AG09319 (cell line): ENCODE measurements around the gene CDK10.

DNA sequence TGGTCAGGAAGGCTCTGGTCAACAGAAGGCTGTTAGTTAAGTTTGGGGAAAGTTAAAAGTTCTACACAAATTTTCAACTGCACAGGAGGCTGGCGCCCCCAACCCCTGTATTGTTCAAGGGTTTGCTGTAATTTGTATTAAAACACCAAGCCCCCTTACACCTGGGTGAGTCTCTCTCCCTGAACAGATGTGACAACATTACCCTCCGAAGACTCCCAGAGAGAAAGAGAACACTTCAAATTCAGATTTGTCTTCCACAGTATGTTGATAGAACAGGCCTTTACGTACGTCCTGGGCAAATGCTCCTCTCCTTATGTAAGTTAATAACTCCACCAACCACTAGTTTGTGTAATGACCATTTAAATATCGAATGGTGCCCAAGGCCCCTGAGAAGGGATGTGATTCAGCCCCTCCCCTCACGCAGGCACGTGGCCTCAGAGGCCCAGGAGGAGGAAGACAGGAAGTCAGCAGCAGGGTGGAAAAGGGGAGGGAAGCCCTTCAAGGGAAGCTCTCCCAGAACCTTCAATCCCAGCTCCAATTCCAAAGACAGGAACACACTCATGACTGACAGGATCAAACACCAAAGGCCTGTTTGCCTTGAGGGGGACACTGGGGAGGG is 104.7 kb downstream of the ZNF778 start:
- RRBS = no CpG with 5 or more reads among the region's 7 CpGs

DNA sequence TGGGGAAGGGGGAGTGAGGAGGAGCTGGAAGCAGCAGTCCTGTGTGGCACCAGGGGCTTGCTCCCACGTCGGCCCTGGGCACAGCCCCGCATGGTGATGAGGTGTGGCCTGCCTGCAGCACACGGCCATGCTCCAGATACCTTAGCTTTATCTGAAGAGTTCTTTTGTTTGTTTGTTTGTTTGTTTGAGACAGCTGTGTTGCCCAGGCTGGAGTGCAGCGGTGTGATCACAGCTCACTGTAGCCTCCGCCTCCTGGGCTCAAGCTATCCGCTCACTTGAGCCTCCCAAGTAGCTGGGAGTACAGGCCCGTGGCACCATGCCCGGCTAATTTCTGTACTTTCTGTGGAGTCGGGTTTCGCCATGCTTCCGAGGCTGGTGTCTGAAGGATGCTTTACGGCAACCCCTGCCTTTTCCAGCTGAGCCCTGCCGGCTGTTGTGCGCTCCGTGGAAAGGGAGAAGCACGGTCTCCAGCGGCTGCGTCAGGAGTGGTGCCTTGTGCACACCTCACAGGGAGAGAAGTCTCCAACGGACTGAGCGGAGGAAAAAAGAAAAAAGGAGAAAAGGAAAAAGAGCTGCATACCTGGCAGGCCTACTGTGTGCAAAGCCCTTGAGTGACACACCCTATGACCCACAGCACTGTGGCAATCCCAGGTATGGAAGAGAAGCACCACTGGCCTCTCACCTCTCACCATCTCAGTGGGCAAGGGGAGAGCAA is 105.3 kb downstream of the ZNF778 start:
- RRBS = no CpG with 5 or more reads among the region's 21 CpGs

DNA sequence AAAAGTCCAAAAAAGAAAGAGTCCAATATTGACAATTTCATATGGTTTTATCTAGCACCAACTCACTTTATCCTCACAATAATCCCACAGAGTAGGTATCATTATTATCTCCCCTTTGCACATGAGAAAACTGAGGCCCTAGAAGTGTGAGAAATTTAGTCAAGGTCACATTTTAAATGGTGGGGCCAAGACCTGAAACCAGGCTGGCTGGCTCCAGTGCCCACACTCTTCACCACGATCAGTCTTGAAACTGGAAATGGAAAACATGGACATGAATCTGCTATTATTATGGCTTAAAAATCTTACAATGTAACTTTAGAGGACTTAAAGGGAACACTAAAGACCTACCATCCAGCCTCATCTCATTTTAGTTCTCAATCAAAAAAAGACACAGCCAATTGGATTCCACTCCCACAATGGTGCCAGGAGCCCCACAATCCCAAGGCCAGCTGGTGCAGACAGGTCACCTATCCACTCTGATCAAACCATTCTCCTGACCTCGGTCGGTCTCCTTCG is 65.2 kb downstream of the ANKRD11 start:
- RRBS = no CpG with 5 or more reads among the region's 4 CpGs

DNA sequence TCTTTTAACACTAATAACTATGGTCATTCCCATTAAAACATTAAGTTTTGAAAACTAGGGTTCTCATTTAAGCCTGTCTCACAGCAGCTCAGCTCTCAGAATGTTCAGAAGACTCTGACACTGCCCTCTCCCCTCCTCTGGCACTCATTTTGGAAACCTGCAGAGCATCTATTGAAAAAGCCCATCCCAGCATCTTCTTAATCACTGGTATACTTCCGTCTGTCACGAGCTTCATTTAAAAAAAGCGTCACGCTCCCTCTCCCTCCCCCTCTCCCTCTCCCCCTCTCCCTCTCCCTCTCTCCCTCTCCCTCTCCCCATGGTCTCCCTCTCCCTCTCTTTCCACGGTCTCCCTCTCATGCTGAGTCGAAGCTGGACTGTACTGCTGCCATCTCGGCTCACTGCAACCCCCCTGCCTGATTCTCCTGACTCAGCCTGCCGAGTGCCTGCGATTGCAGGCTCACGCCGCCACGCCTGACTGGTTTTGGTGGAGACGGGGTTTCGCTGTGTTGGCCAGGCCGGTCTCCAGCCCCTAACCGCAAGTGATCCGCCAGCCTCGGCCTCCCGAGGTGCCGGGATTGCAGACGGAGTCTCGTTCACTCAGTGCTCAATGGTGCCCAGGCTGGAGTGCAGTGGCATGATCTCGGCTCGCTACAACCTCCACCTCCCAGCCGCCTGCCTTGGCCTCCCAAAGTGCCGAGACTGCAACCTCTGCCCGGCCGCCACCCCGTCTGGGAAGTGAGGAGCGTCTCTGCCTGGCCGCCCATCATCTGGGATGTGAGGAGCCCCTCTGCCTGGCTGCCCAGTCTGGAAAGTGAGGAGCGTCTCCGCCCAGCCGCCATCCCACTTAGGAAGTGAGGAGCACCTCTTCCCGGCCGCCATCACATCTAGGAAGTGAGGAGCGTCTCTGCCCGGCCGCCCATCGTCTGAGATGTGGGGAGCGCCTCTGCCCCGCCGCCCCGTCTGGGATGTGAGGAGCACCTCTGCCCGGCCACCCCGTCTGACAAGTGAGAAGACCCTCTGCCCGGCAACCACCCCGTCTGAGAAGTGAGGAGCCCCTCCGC is 28.3 kb downstream of the ANKRD11 start:
- RRBS = no CpG with 5 or more reads among the region's 49 CpGs

- RRBS = no CpG with 5 or more reads among the region's 19 CpGs
Measured at GRCh38 chr16:89481587-89482763, 8.4 kb downstream of the ANKRD11 start.

DNA sequence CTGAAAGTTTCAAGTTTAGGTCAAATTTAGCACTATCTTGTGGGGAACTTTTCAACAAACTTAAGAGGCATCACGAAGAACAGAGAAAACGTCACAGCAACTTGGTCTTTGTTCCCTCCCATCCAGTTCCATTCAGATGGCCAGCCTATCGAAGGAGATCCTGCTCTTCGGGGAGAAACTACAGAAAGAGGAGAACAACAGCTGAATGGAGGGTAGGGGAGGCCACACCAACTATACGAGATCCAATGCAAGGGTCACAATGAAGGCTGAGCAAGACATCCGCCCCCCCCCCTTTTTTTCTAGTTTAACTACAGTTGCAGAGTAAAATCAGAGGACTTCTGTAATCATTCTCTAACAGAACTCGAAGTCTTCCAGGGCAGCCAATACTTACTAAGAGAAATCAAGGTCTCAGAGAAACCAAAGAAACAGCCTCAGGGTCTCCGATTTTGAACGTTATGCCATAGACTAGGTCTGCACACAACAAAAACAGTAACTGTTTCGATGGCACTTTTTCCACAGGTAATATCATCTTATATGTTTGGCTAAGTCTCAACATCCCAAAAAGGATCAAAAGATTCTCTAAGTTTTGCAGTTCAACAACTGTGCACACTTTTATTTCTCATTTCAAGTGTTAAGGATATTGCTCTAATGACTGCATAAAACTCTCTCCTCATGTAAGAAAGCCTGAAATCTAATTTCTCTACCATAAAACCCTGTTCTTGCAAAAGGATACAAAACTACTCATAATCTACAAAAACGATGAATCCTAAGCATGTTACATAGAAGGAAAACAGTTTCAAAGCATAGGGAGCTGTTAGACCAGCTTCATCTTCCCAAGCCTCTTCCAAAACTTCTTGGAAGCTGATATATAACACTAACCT is 2.0 kb downstream of the ANKRD11 start:
- RRBS = no CpG with 5 or more reads among the region's 11 CpGs

DNA sequence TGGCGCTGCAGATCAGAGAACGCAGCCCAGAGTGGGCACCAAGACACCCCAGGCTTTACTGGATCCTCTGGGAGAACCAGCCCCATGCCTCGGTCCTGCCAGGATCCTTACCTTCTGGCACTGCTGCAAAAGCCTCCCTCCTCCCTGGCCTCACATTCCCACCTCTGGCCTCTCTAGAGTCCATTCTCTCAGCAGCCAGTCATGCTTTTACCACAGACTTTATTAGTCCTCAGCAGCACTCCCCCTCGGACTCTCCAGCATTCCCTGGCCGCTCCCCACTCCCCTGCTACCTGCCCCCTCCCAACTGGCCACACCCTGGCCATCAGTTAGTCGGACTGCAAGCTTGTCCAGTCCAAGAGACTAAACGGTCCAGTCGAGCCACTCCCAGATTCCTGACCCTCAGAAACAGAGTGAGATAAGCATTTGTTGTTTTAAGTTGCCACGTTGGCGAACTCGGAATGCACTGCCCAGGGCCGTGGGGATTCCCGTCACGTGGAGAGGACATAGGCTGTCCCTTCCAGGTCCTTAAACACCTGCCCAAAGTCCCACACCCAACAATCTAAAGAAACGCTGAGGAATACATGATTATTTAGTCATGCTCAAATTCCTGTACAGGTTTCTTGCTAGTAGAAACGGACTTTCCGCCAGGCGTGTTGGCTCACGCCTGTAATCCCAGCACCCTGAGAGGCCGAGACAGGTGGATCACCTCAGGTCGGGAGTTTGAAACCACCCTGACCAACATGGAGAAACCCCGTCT is 5.9 kb upstream of the SPG7 start:
- RRBS = no CpG with 5 or more reads among the region's 22 CpGs

GRCh38 chr16:89507328-89507609 is 934 bp upstream of the SPG7 start:
- RRBS = no CpG with 5 or more reads among the region's 15 CpGs

DNA sequence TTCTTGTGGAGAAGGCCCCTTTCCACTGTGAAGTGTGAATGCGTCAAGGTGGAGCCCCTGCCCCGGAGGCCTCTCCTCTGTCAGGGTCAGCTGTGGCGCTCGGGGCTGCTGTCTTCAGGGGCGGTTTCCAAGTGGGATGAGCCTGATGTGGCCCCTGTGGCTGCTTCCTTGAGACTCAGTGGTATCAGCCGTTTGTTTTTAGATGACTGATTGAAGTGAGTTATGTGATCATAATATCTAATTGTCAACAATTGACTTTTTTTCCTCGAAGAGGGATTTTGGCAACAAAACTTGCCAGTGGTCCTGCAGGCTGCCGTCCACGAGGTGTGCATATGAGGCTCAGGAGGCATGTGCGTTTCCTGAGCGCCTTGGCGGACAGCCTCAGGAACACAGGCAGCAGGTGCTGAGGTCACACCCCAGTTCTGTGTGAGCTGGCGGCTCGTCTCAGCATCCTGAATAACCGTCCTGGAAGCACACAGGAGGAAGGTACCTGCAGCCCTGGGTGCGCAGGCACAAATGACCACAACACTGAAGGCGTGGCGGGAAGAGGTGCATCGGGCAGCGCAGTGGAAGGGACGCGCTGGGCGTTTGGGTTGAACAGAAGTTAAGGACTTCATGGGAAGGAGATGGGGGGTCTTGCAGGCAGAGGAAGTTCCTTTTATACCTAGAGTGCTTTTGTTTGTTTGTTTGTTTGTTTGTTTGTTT is 11.7 kb downstream of the SPG7 start:
- RRBS = 86% methylated on average over 2 of the region's 23 CpGs

GRCh38 chr16:89530512-89530993 is 22.4 kb downstream of the SPG7 start:
- RRBS = no CpG with 5 or more reads among the region's 22 CpGs

GRCh38 chr16:89686288-89687220 is at the start of gene CDK10:
CDK10 (plus strand) TSS chr16:89686689.
- RRBS = under 1% methylated on average over 27 of the region's 86 CpGs

DNA sequence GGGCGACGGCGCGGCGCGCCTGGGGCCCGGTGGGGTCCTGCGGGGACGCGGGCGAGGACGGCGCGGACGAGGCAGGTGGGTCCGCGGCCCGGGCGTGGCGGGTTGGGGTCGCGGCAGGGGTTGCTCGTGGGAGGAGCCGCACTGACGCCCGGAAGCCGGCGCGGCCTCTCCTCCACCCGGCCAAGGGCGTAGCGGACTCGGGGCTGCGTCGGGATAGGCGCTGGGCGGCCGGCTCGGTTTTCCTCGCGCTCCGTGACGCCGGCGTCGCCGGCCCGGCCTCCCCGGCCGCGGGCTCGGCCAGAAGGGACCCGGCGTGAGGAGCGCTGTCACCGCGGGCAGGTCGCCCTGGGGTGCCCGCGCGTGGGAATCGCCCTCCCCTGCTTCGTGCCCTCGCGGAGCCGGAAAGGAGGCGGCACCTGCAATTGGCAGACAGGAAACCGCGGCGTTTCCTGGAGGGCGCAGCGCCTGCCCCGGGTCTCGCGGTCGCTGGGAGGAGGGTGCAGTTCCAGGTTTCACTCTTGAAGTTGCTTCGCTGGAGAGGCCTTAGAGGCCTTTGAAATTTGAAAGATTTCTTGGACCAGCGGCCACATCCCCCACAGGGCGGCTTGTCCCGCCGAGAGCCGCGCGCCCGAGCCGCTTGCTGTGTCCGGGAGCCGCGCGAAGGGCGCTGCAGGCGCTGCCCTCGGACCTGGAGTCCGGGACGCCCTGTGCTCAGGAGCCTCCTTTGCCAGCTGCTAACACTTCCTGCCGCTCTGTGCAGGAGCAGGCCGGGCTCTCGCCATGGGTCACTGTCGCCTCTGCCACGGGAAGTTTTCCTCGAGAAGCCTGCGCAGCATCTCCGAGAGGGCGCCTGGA is 661 bp downstream of the ZNF276 start:
- RRBS = 3% methylated on average over 64 of the region's 104 CpGs

- RRBS = no CpG with 5 or more reads among the region's 7 CpGs
Measured at GRCh38 chr16:89741184-89741537, 19.8 kb downstream of the ZNF276 start.

DNA sequence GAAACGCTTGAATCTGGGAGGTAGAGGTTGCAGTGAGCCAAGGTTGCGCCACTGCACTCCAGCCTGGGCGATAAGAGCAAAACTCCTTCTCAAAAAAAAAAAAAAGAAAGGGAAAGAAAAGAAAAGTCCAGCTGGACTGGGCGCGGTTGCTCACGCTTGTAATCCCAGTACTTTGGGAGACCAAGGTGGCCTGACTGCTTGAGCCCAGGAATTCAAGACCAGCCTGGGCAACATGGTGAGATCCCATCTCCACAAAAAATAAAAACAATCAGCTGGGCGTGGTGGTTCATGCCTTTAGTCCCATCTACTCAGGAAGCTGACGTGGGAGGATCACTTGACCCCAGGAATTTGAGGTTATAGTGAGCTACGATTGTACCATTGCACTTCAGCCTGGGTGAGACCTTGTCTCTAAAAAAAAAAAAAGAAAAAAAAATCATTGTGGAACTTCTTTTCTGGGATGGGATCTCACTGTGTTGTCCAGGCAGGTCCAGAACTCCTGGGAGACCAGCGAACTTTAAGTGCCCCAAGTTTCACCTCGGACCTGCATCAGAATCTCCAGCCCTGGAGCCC is 1.2 kb upstream of the SPIRE2 start:
- RRBS = no CpG with 5 or more reads among the region's 11 CpGs

DNA sequence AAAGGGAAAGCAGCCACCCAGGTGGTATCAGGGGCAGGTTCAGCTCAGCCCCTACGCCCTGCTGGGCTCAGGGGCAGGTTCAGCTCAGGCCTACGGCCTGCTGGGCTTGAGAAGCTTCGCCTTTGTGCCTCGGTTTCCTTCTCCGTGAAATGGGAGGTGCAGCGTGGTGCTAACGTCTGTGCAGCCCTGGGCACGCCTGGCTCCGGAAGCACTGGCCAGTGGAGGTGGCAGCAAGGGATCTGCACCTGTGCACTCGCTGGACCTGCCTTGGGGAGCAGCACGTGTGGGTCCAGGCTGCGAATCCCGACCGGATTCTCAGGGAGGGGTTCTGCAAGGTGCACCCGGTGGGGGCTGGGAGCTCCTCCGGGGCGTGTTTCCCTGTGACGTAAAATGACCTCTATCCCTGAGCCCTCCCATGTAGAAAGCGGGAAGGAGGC is 5.2 kb downstream of the SPIRE2 start:
- RRBS = no CpG with 5 or more reads among the region's 19 CpGs

DNA sequence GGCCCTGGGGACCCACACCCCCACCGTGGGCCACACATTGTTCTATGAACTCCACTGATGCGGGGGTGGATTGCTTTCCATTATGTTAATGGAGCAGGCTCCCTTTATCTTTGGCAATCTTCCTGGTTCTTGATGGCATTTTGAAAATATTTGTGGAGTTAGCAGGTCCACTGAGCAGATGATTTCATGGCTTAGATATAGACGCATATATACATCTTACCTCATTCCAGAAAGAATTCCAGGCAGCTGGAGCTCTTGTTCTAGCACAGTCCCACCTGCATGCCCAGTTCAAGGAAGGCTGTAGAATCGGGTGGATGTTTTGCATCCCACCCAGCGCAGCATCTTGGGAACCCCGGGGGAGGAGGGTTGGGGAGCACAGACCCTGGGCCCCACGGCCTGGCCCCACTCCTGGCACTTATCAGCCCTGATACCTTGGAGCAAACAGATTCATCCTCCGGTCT is 14.6 kb downstream of the SPIRE2 start:
- RRBS = 60% methylated on average over 1 of the region's 8 CpGs

- RRBS = no CpG with 5 or more reads among the region's 17 CpGs
Measured at GRCh38 chr16:89890740-89891559, 17.6 kb downstream of the TCF25 start.

DNA sequence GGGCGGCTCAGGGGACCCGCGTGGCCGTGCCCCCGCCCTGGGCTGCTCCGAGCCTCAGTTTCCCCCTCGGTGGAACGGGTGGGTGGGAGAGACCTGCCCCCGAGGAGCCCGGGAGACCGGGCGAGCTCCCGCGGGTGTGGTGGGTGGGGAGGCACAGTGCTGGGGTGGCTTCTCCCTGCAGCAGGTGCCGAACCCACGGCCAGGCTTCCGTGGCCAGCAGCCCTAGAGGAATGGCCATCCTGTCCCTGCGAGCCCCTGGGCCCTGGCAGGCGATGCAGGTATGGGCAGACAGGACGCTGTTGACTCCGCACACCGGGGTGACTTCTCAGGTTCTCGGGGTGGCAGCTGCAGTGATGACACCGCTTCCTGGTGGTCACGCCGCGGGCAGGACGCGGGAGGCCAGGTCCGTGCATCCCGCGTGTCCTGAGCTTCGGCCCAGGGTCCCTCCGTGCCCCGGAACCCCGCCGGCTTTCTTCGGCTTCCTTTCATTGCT is 727 bp downstream of the DEF8 start:
- RRBS = no CpG with 5 or more reads among the region's 38 CpGs

GRCh38 chr16:90020174-90020555 is 909 bp upstream of the DBNDD1 start:
- RRBS = no CpG with 5 or more reads among the region's 5 CpGs

DNA sequence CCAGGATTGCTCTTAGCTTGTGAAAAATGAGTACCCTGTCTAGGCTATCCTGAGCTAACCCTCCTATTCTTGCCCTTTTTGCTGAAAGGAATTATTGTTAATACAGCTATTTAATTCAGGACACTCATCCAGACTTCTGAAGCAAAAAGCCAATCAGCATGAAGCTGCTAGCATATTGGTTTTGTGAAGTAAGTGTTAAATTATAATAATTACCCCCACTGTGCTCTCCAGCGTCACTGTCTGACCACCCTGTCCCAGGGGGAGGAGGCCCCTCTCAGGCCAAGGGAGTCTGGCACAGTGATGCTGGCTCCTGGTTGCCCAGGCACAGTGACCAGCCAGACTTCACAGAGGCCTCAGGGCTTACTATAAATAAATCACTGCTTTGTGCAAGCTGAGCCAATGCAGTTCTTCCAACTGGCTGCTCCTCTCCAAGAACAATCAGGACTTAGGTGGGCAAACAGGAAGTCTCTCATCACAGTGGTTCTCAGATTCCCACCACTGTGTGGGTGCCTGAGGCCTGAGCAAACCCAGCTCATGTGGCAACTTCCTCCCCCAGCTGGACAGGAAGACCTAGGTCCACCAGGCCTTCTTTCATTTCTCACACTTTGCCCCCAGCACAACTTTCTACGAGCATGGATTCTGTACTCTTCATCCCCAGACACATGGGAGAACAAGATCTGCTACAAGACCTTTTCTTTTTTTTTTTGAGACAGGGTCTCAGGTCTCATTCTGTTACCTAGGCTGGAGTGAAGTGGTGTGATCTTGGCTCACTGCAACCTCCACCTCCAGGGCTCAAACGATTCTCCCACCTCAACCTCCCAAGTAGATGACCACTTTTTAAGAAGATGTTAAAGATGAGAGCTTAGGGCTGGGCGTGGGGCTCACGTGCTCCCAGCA is 1.5 kb upstream of the GAS8 start:
- RRBS = no CpG with 5 or more reads among the region's 5 CpGs